H4 (cell line): ENCODE measurements around a stretch of chr7.

- RAMPAGE, long total RNA: no peak
Measured at GRCh38 chr7:137943945-137944777, 57.7 kb downstream of the CREB3L2 start.

DNA sequence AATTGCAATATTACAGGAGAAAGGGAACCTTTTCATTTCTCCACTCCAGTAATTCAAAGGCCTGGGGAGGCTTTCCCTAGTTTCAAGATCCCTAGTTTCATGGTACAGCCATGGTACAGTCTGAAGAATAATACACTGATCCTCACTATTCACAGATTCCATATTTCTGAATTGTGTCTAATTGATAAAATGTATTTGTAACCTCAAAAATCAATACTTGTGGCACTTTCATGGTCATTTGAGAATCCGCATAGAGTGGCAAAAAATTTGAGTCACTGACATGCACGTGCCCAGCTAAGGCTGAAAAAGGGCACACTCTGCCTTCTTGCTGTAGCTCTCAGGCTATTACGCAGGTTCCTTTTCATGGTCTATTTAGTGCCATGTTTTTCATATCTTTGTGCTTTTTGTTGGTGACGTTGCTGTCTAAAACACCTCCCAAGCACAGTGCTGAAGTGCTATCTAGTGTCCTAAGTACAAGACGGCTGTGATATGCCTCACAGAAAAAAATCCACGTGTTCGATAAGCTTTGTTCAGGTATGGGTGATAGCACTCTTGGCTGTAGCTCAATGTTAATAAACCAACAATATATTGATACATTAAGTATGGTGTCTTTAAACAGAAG, 51.0 kb downstream of the CREB3L2 start:
- RAMPAGE, long total RNA: no peak

DNA sequence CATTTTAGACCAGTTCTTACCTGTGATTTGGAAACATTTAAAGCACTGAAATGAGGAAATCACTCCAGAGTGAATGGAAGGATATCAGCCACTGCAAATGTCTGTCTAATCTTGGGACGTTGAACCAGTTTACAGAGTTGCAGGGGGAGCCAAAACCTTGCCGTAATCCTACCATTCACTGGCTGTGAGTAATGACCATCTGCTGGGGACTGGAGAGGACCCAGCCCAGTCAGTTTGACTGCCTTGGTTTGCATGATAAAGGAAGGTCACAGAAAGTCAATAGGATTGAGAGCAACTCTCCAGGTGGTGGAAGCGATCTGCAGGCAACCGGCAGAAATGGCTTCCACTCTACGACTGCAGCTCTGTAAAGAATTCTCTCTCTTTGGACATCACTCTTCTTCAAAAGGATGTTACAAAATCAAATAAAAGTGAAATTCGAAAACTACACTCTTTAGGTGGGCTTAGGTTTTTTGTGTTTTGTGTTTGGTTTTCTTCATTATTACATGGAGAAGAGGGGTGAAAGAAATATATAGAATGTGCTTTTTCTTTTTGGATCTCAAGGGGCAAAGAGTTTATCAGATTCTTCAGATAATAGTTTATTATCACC, 167.3 kb downstream of the AKR1D1 start:
- RAMPAGE, long total RNA: no peak

GRCh38 chr7:138316408-138316777, 143.7 kb upstream of the TRIM24 start:
- RAMPAGE, long total RNA: no peak

GRCh38 chr7:138352463-138353140, 107.5 kb upstream of the TRIM24 start:
- RAMPAGE, long total RNA: no peak

DNA sequence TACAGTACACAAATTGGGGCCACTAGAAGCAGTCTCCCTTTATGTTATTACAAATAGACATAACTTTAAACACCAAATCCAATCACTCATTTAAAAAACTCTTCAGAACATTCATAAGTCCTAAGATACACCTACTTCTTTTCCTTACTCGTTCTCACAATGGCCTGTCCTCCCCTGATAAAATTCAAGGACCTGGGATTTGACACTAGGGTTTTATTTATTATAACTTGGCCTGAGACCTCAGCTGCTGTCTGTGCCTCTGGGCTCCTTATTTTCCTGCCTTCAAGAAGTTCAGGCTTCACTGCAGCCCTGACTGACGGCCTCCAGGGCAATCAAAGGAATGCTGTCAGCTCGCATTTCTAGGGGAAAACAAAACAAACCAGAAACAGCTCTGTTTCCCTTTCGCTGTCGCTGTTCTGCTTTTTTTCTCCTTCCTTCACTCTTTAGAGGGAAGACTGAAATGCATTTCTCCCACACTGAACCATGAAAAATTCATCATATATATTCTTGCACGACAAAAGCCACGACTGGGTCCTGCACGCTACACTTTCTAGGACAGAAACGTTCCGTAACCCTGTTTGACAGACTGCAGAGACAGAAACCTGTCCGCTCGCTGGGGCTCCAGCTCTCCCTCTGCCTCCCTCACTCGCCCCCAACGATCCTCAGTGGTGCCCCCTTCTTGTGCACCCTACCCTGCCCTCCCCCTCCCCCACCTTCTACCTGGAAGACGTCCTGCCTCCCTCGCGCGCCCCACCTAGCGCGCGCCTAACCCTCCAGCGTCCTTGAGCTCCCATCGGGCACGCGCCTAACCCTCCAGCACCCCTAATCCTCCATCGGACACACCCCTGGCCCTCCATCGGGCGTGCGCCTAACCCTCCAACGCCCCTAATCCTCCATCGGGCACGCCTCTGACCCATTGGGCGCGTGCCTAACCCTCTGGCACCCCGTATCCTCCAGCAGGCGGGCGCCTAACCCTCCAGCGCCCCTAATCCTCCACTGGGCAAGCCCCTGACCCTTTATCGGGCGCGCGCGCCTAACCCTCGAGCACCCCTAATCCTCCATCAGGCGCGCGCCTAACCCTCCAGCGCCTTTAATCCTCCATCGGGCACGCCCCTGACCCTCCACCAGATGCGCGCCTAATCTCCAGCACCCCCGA, 37.3 kb downstream of the SVOPL start:
- RAMPAGE, long total RNA: no peak

- RAMPAGE, long total RNA: no peak
Measured at GRCh38 chr7:138665833-138666366, 35.3 kb downstream of the SVOPL start.

DNA sequence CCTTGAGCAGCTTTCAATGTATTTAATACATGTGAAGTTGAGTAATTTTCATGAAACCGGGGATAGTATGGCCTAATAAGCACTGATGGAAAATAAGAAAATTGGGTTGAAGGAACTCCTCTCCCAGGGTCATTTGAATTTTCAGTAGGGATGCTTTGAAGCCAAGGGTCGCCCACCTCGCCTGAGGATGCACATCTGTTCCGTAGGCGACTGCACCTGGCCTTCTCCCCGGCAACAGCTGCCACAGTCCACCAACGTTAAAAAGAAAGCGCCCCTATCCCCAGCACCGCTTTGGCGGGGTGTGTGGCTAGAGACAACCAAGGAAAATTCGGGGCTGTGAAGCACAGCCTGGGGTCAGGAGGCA, 1.1 kb downstream of the ZC3HAV1L start:
- RAMPAGE, long total RNA: no peak

- RAMPAGE, long total RNA: no peak
Measured at GRCh38 chr7:139060933-139061332, 25.1 kb upstream of the ZC3HAV1L start.

DNA sequence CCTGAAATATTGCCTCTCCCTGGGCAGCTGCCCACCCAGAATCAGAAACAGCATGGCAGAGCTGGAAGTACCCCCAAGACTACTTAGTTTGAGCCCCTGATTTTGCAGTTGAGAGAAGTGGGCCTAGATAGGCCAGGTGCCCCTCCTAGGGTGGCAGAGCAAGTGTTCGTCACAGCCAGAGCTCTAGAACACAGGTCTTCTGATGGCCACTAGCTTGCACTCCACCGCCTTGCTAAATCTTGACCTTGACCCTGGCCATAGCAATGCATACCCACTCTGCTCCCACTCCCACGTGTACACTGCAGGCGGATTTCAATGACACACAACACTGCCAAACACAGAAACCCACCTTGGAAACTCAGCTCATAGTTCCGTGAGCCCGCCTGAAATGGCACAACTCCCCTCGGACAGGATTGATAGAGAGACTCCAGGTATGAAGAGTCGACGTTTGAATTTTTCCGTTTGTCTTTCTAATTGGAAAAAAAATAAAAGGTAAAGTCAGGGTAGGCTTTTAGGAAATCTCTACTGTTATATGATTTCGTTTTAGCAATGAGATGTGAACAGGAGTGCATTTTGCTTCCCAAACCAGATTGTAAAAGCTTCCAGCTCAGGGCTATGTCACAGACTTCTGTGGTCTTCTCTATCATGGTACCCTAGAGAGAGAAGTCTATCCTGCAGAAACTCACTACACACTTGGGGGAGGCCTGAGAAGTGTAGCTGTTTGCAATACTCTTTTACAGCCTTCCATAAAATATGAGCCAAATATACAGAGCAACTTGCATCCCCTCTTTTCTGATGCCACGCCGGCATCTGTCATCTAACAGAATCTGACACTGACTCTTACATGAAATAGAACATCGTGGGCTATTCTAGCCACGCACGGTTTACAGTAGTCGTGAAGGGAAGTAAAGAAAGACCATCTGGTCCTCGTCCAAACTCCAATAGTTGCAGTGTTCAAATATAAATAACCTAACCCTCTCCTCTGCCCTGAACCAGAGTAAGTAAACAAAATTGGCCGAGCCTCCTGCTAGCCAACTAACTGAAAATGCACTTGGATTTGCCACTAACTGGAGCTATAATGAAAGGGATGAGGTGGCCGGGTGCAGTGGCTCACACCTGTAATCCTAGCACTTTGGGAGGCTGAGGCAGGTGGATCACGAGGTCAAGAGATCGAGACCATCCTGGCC, 29.1 kb upstream of the ZC3HAV1L start:
- RAMPAGE, long total RNA: no peak

DNA sequence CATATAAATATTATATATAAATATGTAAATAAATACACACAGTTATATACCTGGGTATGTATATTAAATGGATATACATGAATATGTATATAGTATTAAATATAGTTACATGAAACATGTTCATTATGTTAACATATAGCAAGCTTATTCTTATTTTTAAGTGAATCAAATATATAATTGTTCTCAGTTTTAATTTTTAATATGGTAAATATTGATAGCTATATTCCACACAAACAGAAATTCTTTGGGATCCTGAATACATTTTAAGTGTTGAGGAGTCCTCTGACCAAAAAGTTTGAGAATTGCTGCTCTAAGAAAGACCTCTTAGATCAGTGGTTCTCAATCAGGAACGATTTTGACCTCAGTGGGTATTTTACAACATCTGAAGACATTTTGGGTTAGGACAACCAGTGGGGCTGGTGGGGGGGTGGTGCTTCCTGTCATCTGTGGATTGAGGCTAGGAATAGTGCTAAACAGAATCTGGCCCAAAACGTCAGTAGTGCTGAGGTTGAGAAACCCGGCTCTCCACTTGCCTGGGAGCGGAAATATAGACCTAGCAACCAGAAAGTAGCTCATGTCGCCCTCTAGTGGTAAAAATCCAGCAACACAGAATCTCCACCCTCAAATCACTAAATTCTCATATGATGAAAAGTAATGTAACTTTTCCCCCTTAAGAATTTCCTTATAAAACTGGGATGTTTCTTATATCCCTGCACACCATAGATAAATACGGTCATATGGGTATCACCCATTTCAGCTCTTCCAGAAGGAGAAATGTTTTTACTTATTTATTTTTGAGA, 34.7 kb downstream of the ZC3HAV1 start:
- RAMPAGE, long total RNA: no peak

GRCh38 chr7:139075677-139076228, 33.8 kb downstream of the ZC3HAV1 start:
- RAMPAGE, long total RNA: no peak

GRCh38 chr7:139076910-139077232, 32.6 kb downstream of the ZC3HAV1 start:
- RAMPAGE, long total RNA: no peak

- RAMPAGE, long total RNA: no peak
Measured at GRCh38 chr7:139230518-139230938, 509 bp upstream of the UBN2 start.

GRCh38 chr7:139261110-139261765, 30.2 kb downstream of the UBN2 start:
- RAMPAGE, long total RNA: no peak

DNA sequence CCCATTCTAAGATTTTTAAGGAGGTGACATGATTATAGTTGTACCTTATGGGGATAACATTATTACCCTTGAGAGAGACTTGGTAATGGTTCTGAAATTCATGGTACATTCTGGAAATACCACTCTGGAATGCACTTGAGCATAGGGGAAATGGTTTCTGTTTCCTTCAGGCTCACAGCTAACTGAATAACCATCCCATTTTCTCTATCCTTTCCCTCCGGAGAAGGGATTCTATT, 1.5 kb downstream of the FMC1 start:
- RAMPAGE, long total RNA: no peak

DNA sequence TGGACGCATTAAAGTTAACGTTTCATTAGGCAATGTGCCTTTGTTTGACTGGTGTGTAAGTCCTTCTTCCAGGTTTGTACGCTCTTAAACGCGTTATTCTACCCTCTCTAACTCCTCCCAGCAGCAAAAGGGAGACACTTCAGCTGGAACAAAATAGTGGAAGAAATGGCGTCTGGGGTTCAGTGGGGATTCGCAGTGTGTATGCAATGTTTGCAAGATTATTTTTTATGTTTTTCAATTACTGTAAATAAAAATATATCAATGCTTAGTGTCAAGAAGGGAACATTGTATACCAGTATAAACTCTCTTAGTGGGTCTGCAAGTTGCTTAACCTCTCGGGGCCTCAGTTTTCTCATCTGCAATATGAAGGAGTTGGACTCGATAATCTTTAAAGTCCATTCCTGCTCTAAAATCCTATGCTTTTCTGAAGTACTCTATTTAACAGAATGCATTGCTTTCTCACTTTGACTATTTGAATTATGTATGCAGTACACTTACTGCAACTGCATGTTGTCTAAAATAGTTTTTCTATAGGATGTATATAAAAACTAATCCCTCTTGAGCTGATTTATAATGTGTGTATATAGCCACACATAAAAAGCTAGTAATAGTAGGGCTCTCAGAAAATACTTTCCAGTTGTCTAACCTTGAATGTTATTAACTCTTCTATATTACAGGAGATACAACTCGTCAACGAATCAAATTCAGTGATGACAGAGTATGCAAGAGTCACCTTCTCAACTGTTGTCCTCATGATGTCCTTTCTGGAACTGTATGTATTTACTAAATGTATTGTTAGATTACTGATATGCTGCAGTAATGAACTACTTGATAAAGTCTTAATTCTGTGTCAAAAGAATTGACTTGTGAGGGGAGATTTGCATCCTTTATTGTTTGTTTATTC, 15.9 kb downstream of the LUC7L2 start:
- RAMPAGE, long total RNA: no peak

- RAMPAGE, long total RNA: no peak
Measured at GRCh38 chr7:139403440-139403920, 43.8 kb downstream of the LUC7L2 start.

DNA sequence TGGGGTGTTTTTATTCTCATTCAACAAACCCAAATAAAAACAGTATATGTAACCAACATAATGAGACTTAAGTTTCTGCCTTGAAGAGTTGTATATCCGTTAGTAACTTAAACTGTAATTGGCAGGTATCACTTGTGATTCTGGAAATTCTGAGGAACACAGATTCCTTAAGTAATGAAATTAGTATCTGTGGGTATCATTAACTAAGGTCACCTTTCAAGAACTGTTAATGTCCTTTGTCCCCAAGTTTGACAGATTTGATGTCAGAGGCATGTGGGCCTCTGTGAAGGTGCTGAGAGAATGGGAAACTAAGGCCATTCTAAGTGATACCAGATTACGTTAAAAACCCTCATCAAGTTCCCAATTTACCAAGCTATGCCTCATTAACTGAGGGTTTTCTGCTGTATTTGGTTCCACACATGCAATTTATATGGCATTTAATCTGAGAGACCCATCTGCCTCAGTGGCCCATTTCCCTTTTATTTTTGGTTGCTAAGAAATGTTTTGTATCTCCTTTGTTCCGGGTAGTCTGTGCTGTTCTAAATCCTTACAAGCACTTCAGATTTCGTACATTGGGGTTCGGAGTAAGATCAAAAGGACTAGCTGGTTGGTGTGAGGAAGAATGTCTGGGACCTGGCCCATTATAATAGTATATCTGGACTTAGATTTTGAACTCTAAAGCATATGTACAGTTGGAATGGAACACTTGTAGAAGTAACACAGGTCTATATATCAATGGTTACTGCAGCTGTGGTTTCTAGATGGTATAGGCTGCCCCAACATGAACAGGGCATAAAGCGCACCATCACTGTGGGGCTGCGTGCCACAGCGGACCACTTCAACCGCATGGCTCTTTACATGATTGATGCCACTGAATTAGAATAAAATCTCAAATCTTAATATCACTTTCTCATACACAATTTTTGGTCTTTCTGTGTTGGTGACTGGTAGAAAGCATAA, 59.8 kb downstream of the KLRG2 start:
- RAMPAGE, long total RNA: no peak

GRCh38 chr7:139574601-139575084, 51.2 kb downstream of the CLEC2L start:
- RAMPAGE, long total RNA: no peak